GM12878 (cell line): Measurements from ENCODE around the genes FZR1, TEKTIP1 and SIRT6.

DNA sequence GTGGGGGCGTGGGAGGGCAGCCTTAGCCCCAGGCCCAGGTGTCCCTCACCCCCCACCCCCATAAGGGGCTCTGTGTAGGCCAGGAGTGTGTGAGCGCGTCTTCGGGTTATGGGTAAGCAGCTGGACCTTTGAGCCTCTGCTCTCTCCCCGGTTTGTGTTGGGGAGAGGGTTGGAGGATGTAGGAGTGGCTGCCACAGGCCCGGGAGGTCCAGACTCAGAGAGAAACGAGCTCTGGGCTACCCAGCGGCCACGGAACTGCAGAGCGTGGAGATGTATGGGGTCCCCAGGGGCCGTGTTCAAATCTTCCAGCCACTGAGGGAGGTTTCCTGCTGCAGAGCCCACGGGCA lies 23.0 kb downstream of the SMIM24 start:
- RAMPAGE, long total RNA, result no peak
- RRBS, 2 experiments, result 0% methylated on average over 1 of the region's 12 CpGs; no CpG with 5 or more reads in 1 of the 2 experiments
CAGE:
- cytosol, long polyA minus RNA, result no peak
- cytosol, long polyA plus RNA, result no peak
- long polyA plus RNA, result no peak
- nucleolus, long total RNA, result no peak
- nucleus, long polyA plus RNA, result no peak
- nucleus, long total RNA, result no peak

DNA sequence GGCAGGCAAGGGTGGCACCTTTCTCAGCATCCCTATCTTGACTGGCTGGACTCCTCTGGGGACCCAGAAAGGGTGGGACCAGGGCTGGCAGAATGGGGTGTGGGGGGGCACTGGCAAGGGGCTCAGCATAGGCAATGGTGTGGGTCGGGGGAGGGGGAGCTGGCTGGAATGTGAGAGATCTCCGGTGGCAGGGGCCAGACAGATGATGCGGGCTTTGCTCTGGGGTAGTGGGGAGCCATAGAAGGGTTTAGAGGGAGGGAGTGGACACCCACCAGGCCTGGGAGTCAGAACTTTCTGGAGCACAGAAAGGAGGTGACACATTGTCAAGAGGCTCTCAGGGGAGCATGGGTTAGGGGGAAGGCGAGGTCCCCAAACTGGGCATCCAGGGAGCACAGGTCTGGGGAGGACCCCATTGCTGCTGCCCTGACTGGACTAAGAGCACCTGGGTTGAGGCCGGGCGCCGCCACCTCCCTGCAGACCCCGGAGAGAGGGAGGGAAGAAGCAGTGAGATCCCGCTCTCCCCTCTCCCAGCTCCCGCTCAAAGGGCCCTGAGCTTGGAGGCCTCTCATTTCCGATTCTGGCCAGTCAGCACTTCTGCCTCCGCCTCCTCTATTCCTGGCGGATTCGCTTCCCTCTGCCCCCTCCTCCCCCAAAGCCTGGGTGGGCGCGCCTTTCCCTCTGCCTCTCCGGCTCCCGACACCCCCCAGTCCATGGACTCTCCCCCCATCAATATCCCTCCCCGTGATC lies 21.6 kb downstream of the SMIM24 start:
- RAMPAGE, long total RNA, result no peak
- RRBS, 2 experiments, result no CpG with 5 or more reads among the region's 19 CpGs
CAGE:
- cytosol, long polyA minus RNA, result no peak
- cytosol, long polyA plus RNA, result no peak
- long polyA plus RNA, result no peak
- nucleolus, long total RNA, result no peak
- nucleus, long polyA plus RNA, result no peak
- nucleus, long total RNA, result no peak

GRCh38 chr19:3506177-3506555 lies at the start of gene FZR1:
FZR1 (plus strand) TSS chr19:3506311.
- RAMPAGE, long total RNA, result no peak
- RRBS, 2 experiments, result 1% methylated on average over 23 to 24 of the region's 59 CpGs
CAGE:
- cytosol, long polyA minus RNA, result start-site peak on the plus strand at chr19:3506294-3506346, 72 reads
- cytosol, long polyA plus RNA, result start-site peak on the plus strand at chr19:3506287-3506344, 266 and 279 reads in 2 replicates
- long polyA plus RNA, result start-site peak on the plus strand at chr19:3506290-3506318, 101 and 86 reads in 2 replicates
- nucleolus, long total RNA, result start-site peak on the plus strand at chr19:3506287-3506337, 205 reads
- nucleus, long polyA plus RNA, result start-site peak on the plus strand at chr19:3506287-3506339, 104 and 361 reads in 2 replicates
- nucleus, long total RNA, result no peak

- RAMPAGE, long total RNA, result no peak
- RRBS, 2 experiments, result 100% methylated on average over 1 of the region's 18 CpGs; no CpG with 5 or more reads in 1 of the 2 experiments
CAGE:
- cytosol, long polyA minus RNA, result no peak
- cytosol, long polyA plus RNA, result no peak
- long polyA plus RNA, result no peak
- nucleolus, long total RNA, result no peak
- nucleus, long polyA plus RNA, result no peak
- nucleus, long total RNA, result no peak
Measured at GRCh38 chr19:3512247-3512891, 6.3 kb downstream of the FZR1 start.

DNA sequence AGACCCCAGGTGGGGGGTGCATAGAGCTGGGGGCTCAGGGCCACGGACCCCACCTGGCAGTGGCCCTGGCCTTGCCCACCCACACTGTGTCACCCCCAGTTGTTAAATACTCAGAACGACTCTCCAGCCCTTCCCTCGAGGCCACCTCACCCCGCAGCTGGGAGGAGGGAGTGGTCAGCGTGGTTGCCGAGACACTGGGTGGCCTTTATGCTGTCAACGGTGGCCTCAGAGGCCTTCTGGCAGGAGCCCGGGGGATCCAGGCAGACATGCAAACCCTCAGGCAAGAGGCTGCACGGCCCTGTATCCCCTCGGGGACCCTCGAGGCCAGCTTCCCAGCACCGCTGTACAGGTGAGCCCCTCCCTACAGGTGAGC lies at the start of gene TEKTIP1:
Gene TEKTIP1 (plus strand): TSS at position 263 of the 373 bp plus-strand sequence.
- RAMPAGE, long total RNA, result no peak
- RRBS, 2 experiments, result no CpG with 5 or more reads among the region's 12 CpGs
CAGE:
- cytosol, long polyA minus RNA, result no peak
- cytosol, long polyA plus RNA, result no peak
- long polyA plus RNA, result no peak
- nucleolus, long total RNA, result no peak
- nucleus, long polyA plus RNA, result no peak
- nucleus, long total RNA, result no peak

GRCh38 chr19:3552746-3553494 lies 4.5 kb downstream of the MFSD12 start:
- RAMPAGE, long total RNA, result no peak
- RRBS, 2 experiments, result no CpG with 5 or more reads among the region's 16 CpGs
CAGE:
- cytosol, long polyA minus RNA, result no peak
- cytosol, long polyA plus RNA, result no peak
- long polyA plus RNA, result no peak
- nucleolus, long total RNA, result no peak
- nucleus, long polyA plus RNA, result no peak
- nucleus, long total RNA, result no peak

GRCh38 chr19:3554269-3554938 lies 3.0 kb downstream of the MFSD12 start:
- RAMPAGE, long total RNA, result no peak
- RRBS, 2 experiments, result no CpG with 5 or more reads among the region's 15 CpGs
CAGE:
- cytosol, long polyA minus RNA, result no peak
- cytosol, long polyA plus RNA, result no peak
- long polyA plus RNA, result no peak
- nucleolus, long total RNA, result no peak
- nucleus, long polyA plus RNA, result no peak
- nucleus, long total RNA, result no peak

- RAMPAGE, long total RNA, result no peak
- RRBS, 2 experiments, result 3 to 12% methylated on average over 9 to 13 of the region's 19 CpGs
CAGE:
- cytosol, long polyA minus RNA, result no peak
- cytosol, long polyA plus RNA, result no peak
- long polyA plus RNA, result no peak
- nucleolus, long total RNA, result no peak
- nucleus, long polyA plus RNA, result no peak
- nucleus, long total RNA, result no peak
Measured at GRCh38 chr19:3607035-3607355, 320 bp upstream of the TBXA2R start.

DNA sequence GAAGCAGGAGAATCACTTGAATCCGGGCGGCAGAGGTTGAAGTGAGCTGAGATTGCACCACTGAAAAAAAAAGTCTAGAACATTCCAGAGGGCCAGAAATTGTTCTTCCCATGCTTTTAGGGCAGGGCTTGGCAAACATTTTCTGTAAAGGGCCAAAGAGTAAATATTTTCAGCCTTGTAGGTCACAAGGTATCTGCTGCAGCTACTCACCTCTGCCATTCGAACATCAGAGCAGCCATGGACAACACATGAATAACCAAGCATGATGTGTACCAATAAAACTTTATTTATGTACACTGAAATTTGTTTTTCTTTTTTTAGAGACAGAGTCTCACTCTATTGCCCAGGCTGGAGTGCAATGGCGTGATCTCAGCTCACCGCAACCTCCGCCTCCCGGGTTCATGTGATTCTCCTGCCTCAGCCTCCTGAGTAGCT lies 3.8 kb downstream of the APBA3 start:
- RAMPAGE, long total RNA, result no peak
- RRBS, 2 experiments, result no CpG with 5 or more reads among the region's 7 CpGs
CAGE:
- cytosol, long polyA minus RNA, result no peak
- cytosol, long polyA plus RNA, result no peak
- long polyA plus RNA, result no peak
- nucleolus, long total RNA, result no peak
- nucleus, long polyA plus RNA, result no peak
- nucleus, long total RNA, result no peak

DNA sequence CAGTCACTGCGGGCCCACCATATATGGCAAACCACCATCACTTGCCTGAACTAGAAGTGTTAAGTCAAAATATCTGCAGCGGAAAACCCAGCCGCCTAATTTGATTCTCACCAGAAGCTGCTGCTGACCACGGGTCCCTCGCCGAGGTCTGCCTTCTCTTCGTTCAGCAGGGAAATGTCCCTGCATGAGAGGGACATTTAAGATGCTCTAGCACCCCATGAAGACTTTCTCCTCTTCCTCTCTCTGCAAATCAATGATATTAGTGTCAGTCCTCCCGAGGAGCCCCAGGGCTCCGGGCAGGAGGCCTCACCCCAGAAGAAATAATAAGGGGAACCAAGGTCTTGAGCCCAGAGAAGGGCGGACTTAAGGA lies 3.0 kb upstream of the MATK start:
- RAMPAGE, long total RNA, result no peak
- RRBS, 2 experiments, result no CpG with 5 or more reads among the region's 10 CpGs
CAGE:
- cytosol, long polyA minus RNA, result no peak
- cytosol, long polyA plus RNA, result no peak
- long polyA plus RNA, result no peak
- nucleolus, long total RNA, result no peak
- nucleus, long polyA plus RNA, result no peak
- nucleus, long total RNA, result no peak

DNA sequence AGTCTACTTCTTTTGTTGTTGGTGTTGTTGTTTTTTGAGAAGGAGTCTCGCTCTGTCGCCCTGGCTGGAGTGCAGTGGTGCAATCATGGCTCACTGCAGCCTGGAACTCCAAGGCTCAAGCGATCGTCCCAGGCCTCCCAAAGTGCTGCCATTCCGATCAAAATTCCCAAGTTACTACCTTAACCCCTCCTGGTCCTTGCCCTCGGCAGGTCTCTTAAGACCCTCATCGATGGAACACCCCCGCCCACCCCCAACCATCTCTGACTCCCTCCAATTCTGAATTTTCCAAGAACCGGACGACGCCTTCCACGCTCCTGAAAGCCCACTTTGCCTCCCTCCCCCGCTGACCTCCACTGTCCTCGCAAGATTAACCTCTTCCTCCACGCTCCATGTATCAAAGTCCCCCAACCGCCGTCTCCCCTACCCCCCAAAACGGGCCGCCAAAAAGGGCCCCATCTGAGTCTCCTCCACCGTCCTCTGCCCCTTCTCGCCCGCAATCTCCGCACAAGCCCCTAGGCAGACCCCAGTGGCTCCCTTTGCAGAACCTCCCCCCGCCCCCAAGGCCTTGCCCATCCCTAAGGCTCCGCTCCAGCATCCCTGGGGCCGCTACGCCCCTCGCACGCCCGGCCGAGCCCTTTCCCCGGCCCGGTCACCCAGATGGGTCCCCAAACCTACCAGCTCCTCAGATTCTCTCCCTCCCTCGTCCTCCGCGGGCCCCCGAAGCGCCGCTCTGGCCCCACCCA lies 482 bp downstream of the DAPK3 start:
- RAMPAGE, long total RNA, result no peak
- RRBS, 2 experiments, result no CpG with 5 or more reads among the region's 39 CpGs
CAGE:
- cytosol, long polyA minus RNA, result no peak
- cytosol, long polyA plus RNA, result no peak
- long polyA plus RNA, result no peak
- nucleolus, long total RNA, result no peak
- nucleus, long polyA plus RNA, result no peak
- nucleus, long total RNA, result no peak

DNA sequence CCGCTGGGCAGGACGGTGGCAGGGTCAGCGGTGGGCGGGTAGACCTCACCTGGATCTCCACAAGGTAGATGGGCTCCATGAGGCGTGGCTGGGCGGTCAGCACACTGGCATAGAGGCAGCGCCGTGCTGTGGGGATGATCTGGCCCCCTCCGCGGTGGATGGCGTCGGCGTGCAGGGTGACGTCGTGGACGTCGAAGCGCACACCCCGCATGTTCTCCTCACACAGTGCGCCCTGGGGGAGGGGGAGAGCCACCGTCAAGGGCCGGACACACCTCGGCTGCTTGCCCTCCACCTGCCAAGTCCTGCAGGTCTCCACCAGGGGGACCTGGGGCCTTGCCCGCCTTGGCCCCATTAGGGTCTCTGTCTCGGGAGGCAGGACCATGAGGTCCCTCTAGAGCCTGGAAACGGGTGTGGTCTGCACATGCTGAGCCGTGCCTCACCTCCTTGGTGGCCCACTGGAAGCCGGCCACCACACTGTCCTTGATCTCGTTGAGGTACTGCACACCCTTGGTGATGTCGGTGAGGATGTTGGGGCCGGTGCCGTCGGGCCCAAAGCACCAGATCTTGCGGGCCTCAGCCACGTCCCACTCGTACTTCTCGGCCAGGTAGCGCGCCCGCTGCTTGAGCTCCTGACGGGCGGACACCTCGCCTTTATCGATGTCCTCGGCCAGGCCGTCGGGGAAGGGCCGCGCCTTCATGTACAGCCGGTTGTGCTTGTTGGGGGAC lies 6.6 kb upstream of the DAPK3 start:
- RAMPAGE, long total RNA, result no peak
- RRBS, 2 experiments, result 93 to over 99% methylated on average over 3 to 5 of the region's 50 CpGs
CAGE:
- cytosol, long polyA minus RNA, result no peak
- cytosol, long polyA plus RNA, result no peak
- long polyA plus RNA, result no peak
- nucleolus, long total RNA, result no peak
- nucleus, long polyA plus RNA, result no peak
- nucleus, long total RNA, result no peak

GRCh38 chr19:4007866-4008640 lies 517 bp downstream of the PIAS4 start:
- RAMPAGE, long total RNA, result no peak
- RRBS, 2 experiments, result 2 to 5% methylated on average over 7 of the region's 54 CpGs
CAGE:
- cytosol, long polyA minus RNA, result no peak
- cytosol, long polyA plus RNA, result no peak
- long polyA plus RNA, result no peak
- nucleolus, long total RNA, result no peak
- nucleus, long polyA plus RNA, result no peak
- nucleus, long total RNA, result no peak

GRCh38 chr19:4014606-4015709 lies 7.4 kb downstream of the PIAS4 start:
- RAMPAGE, long total RNA, result no peak
- RRBS, 2 experiments, result no CpG with 5 or more reads among the region's 28 CpGs
CAGE:
- cytosol, long polyA minus RNA, result no peak
- cytosol, long polyA plus RNA, result no peak
- long polyA plus RNA, result no peak
- nucleolus, long total RNA, result no peak
- nucleus, long polyA plus RNA, result no peak
- nucleus, long total RNA, result no peak

DNA sequence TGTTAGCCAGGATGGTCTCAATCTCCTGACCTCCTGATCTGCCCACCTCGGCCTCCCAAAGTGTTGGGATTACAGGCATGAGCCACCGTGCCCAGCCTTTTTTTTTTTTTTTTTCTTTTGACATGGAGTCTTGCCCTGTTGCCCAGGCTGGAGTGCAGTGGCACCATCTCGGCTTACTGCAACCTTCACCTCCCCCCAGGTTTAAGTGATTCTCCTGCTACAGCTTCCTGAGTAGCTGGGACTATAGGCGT lies 25.8 kb downstream of the ZBTB7A start:
- RAMPAGE, long total RNA, result no peak
- RRBS, 2 experiments, result no CpG with 5 or more reads among the region's 4 CpGs
CAGE:
- cytosol, long polyA minus RNA, result no peak
- cytosol, long polyA plus RNA, result no peak
- long polyA plus RNA, result no peak
- nucleolus, long total RNA, result no peak
- nucleus, long polyA plus RNA, result no peak
- nucleus, long total RNA, result no peak

- RAMPAGE, long total RNA, result no peak
- RRBS, 2 experiments, result 74 to 97% methylated on average over 3 of the region's 18 CpGs
CAGE:
- cytosol, long polyA minus RNA, result no peak
- cytosol, long polyA plus RNA, result no peak
- long polyA plus RNA, result no peak
- nucleolus, long total RNA, result no peak
- nucleus, long polyA plus RNA, result no peak
- nucleus, long total RNA, result no peak
Measured at GRCh38 chr19:4043286-4043991, 23.3 kb downstream of the ZBTB7A start.

DNA sequence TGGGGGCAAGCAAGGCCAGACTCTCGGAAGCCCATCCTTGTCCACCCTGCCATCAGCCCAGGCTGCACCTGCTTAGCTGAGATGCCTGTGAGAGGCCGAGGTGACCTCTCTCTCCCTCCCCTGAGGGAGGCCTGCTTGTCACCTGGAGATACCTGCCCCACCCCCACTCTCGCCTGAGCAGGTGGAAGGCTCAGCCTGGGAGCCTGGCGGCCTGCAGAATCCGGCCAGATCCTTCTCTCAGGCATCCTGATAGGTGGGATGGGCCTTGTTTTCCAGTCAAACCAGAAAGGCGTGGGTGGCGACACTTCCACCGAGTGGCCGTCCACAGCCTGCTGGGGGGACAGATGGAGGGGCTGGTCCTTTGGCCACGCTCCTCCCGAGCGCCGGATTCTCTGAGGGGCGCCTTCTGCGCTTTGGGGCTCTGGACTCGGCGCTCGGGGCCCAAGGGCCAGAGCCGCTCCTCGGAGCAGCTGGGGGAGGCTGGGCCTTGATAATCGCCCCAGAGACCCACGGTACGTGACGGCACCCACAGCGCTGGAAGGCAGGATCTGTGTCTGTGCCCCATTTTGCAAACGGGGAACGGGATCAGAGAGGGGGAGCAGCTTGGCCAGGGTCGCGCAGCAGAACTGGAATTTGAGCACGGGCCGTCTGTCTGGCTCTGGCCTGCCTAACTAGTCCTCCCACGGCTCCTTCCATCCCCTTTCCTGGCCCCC lies 4.6 kb downstream of the ZBTB7A start:
- RAMPAGE, long total RNA, result no peak
- RRBS, 2 experiments, result no CpG with 5 or more reads among the region's 32 CpGs
CAGE:
- cytosol, long polyA minus RNA, result no peak
- cytosol, long polyA plus RNA, result no peak
- long polyA plus RNA, result no peak
- nucleolus, long total RNA, result no peak
- nucleus, long polyA plus RNA, result no peak
- nucleus, long total RNA, result no peak

GRCh38 chr19:4065339-4066313 lies 1.1 kb downstream of the ZBTB7A start:
- RAMPAGE, long total RNA, result no peak
- RRBS, 2 experiments, result under 1 to 2% methylated on average over 46 to 65 of the region's 122 CpGs
CAGE:
- cytosol, long polyA minus RNA, result no peak
- cytosol, long polyA plus RNA, result start-site peak on the minus strand at chr19:4065480-4065541, 18 and 24 reads in 2 replicates
- long polyA plus RNA, result start-site peak on the minus strand at chr19:4065468-4065541, 38 and 30 reads in 2 replicates
- nucleolus, long total RNA, result no peak
- nucleus, long polyA plus RNA, result start-site peak on the minus strand at chr19:4065459-4065541, 33 and 35 reads in 2 replicates
- nucleus, long total RNA, result no peak

GRCh38 chr19:4083905-4084777 lies 17.4 kb upstream of the ZBTB7A start:
- RAMPAGE, long total RNA, result no peak
- RRBS, 2 experiments, result 5 to 12% methylated on average over 4 of the region's 24 CpGs
CAGE:
- cytosol, long polyA minus RNA, result no peak
- cytosol, long polyA plus RNA, result no peak
- long polyA plus RNA, result no peak
- nucleolus, long total RNA, result no peak
- nucleus, long polyA plus RNA, result no peak
- nucleus, long total RNA, result no peak

DNA sequence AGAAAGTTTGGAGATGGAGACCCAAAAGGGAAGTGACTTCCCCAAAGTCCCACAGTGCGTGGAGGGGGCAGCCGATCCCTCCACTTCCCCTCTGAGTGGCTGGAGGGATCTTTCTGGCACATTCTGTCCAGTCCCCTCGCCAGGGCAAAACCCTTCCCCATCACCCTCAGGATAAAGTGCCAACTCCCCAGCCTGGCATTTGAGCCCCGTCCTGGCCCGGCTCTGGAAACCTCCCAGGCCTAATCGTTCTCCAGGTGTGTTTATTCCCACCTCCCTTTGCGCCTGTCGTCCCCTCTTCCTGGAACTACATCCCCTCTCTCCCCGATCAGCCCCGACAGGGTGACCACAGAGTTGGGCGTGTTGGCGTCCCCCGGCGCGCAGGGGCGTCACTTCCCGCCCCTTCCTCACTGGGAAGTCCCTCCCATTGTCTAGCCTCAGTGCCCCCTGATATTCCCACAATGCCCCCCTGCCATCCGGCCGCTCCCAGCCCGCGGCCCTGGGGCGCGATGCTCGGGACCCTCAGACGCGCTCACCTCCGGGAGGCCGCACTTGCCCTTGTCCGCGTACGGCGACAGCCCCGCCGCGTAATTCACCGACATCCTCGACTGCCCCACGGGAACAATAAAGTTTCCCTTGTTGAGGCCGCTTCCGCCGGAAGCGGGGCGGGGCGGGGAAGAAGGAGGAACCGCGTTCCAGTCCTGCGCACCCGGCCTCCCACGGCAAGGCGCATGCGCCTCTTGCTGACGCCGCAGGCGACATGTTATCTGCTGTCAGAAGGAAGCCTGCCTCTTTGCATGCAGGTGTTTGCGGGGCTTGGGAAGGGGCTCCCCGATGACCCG lies at the start of gene SIRT6:
Gene SIRT6 (minus strand): TSS at position 623 of the 839 bp plus-strand sequence.
- RAMPAGE, long total RNA, result start-site peak on the minus strand centred at position 582 of the sequence, 50 bp wide, 100 and 61 reads in 2 replicates
- RRBS, 2 experiments, result under 1 to 2% methylated on average over 21 to 31 of the region's 57 CpGs
CAGE:
- cytosol, long polyA minus RNA, result start-site peak on the minus strand centred at position 603 of the sequence, 8 bp wide, 29 reads
- cytosol, long polyA plus RNA, result no peak
- long polyA plus RNA, result no peak
- nucleolus, long total RNA, result start-site peak on the minus strand centred at position 350 of the sequence, 46 bp wide, 15 reads; start-site peak on the minus strand centred at position 607 of the sequence, 93 bp wide, 116 reads
- nucleus, long polyA plus RNA, result start-site peak on the plus strand centred at position 732 of the sequence, 123 bp wide, 29 and 44 reads in 2 replicates
- nucleus, long total RNA, result no peak